Measurements from ENCODE around the gene KCNJ6.

DNA sequence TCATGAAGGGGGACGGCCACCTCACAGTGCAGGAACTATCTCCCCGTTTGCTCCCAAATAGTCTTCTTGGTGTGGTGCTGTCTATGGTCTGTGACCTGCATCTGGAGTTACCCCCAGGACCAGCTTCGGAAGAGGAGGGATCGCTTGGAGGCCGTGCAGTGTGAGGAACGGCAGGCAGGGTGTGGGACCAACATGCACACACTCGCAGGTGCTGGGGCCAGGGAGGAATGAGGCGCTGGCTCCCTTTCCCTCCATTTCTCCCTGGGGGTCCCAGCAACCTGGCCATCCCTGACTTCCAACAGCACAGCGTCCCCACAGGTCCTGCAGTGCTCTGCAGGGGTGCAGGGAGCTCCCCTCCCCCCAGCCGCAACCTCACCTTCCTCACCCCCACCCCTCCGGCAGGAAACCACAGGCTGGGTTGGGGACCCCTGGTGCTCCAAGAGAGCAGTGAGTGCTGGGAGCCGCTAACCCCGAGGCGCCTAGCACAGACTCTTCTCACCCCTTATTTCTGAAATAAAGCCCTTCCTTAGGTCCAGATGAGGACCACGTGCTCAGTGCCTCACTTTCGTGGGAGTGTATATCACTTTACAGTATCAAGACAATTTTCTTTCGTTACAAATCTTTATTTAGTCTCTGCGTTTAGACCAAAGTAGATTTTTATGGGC, 7.2 kb downstream of the SIM2 start:
- PRO-cap, result no peak

DNA sequence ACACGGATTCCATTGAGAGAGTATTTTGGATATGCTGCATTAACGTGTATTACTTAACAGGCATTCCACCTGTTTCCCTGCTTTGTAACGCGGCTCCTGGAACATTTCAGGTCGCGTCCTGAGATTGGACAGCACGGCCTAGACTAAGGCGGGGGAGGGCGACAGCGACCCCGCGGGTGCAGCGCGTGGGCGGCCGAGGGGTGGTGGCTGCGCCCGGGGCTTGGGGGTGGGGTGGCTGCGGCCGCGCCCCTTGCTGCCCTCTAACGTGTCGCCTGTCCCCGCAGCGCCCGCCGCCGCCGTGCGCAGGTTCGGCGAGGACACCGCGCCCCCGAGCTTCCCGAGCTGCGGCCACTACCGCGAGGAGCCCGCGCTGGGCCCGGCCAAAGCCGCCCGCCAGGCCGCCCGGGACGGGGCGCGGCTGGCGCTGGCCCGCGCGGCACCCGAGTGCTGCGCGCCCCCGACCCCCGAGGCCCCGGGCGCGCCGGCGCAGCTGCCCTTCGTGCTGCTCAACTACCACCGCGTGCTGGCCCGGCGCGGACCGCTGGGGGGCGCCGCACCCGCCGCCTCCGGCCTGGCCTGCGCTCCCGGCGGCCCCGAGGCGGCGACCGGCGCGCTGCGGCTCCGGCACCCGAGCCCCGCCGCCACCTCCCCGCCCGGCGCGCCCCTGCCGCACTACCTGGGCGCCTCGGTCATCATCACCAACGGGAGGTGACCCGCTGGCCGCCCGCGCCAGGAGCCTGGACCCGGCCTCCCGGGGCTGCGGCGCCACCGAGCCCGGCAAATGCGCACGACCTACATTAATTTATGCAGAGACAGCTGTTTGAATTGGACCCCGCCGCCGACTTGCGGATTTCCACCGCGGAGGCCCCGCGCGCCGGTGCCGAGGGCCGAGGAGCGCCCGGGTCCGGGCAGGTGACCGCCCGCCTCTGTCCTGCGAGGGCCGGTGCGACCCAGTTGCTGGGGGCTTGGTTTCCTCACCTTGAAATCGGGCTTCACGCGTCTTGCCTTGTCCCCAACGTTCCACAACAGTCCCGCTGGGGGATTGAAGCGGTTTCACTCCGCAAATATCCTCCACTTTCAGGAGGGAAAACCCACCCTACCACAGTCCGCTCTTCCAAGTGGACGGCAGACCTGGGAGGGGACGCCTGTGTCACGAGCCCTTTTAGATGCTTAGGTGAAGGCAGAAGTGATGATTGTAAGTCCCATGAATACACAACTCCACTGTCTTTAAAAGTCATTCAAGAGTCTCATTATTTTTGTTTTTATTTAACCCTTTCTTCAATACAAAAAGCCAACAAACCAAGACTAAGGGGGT, 48.9 kb downstream of the SIM2 start:
- PRO-cap, result no peak

DNA sequence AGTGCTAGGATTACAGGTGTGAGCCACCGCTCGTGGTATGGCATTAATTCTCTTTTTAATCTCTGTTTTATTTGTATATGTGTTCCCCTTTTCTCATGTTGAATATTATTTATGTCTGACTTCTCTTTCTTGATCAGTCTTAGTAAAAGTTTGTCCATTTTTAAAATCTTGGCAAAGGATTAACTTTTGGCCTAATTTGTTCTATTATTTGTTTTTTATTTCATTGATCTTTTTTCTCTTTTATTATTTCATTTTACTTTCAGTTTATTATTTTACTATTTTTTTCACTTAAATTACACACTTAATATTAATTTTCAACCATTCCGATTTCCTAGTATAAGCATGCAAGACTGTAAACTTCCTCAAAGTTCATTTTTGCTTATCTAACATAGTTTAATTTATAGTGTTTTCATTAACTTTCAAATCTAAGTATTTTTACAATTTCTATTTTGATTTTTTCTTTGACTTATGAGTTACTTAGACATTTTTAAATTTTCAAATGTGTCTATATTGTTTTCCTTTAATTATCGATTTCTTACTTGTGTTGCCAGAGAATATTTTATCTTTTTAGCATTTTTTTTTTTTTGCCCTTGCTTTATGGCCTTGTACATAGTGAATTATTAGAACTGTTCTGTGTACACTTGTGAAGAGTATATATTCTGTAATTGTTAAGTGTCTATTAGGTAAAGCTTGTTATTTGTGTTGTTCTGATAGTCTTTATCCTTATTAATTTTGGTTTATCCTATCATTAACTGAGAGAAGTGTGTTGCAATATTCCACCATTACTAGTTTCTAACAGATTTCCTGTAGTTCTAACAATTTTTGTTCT, 7.0 kb downstream of the TTC3 start:
- PRO-cap, result no peak

GRCh38 chr21:37106483-37107539, 33.8 kb downstream of the TTC3 start:
- PRO-cap, result no peak

DNA sequence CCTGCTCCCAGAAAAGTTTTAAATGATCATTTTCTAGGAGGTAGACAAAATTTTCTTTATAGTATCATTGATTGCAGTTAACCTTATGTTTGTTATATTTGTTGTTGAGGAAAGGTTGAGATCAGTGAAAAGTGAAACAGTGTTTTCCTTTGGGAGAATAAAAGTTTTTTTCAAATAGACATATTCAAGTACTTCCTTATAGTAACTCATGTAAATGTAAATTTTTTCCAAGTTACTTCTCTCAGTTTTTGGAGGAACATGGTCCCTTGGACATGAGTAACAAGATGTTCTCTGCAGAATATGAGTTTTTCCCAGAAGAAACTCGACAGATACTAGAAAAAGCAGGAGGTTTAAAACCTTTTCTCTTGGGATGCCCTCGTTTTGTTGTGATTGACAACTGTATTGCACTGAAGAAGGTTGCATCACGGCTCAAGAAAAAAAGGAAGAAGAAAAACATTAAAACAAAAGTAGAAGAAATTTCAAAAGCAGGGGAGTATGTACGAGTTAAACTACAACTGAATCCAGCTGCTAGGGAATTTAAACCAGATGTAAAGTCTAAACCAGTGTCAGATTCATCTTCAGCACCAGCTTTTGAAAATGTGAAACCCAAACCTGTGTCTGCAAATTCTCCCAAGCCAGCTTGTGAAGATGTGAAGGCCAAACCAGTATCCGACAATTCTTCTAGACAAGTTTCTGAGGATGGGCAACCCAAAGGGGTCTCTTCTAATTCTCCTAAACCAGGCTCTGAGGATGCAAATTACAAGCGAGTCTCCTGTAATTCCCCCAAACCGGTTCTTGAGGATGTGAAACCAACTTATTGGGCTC, 92.5 kb downstream of the TTC3 start:
- PRO-cap, result no peak

DNA sequence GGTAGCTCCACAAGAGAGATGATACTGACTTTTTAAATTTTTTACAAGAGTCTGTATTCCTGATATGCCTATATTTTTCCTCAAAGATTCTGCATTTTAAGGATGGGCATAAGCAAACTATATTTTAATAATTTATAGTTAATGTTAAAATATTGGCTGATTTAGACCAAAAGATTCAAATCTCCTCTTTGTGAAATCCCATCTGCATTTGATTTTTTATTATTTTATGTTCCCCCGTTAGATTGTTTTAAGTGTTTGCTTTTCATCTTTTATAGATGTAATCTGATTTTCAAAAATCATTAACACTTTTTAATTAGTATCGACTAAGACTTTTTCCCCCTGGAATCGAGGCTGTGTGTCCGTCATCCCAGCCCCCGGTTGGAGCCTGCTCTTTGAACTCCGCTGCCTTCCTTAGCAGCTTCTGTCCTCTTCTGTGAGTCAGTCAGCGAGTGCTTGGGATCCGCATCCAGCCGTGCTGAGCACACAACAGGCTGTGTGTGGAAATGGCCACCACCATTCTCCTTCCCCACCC, 65.1 kb downstream of the VPS26C start:
- PRO-cap, result no peak

DNA sequence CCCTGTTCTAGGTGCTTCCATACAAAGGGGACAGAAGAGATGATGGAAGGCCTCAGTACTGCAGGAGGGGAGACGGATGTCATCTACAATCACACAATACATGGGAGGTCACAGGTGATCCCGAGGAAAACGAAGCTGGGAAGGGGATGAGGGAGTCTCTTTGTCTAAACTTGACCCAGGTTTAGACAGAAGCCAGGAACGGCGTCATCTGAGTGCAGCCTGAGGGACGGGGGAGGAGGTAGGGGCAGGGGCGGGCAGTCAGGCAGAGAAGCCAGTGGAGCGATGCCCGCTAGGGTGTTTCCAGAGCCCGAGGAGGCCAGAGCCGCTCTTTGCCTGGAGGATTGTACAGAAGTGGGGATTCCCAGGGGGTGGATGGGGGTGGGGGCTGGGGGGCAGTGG, 58.5 kb downstream of the VPS26C start:
- PRO-cap, result no peak

DNA sequence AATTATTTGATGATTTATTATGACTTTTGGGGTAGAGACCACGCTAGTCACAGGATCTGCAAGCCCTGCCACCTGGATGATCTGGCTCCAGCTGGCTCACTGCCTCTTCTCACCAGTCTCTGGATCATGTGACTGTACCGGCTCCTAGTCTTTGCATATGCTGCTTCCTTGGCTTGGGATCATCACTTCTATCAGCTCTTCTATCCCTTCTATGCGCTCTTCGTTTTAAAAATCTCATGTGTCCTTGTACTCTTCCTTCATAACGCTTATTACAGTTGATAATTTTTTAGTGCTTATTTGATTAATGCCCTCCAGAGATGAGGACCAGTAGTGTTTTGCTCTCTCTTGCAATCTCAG, 14.2 kb downstream of the DYRK1A start:
- PRO-cap, result no peak

DNA sequence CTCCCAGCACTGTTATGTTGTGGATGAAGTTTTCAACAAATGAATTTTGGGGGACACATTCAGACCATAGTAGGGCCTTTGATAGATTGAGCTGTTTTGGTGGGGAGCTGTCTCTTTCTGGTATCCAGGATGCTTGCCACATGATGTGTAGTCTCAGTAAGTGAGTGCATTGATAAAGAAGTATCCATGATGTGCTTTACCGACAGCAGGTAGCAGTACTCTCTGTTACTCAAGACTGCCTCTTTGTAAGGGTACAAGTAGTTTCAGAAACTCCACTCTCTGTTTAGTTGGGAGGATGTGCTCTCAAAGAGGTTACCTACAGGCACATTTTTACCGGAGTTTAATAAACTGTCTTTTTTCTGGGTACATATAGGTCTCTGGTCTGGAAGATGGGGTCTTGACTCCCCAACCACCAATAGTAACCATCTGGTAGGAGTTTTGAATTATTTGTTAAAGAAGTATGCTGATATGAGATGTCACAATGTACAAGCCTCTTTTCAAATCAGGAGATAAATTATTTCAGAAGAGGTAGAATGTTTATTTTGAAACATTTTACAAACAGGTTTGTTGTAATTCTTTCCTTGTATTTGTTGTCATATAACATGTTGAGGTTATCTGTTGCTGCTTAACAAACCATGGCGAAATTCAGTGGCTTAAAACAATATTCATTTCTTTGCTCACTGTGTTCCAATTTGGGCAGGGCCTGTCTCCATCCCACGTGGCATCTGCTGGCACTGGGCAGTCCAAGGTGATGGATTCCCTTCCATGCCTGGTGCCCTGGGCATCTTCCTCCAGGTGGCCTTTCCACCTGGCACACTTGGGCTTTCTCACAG, 26.7 kb downstream of the DYRK1A start:
- PRO-cap, result no peak

DNA sequence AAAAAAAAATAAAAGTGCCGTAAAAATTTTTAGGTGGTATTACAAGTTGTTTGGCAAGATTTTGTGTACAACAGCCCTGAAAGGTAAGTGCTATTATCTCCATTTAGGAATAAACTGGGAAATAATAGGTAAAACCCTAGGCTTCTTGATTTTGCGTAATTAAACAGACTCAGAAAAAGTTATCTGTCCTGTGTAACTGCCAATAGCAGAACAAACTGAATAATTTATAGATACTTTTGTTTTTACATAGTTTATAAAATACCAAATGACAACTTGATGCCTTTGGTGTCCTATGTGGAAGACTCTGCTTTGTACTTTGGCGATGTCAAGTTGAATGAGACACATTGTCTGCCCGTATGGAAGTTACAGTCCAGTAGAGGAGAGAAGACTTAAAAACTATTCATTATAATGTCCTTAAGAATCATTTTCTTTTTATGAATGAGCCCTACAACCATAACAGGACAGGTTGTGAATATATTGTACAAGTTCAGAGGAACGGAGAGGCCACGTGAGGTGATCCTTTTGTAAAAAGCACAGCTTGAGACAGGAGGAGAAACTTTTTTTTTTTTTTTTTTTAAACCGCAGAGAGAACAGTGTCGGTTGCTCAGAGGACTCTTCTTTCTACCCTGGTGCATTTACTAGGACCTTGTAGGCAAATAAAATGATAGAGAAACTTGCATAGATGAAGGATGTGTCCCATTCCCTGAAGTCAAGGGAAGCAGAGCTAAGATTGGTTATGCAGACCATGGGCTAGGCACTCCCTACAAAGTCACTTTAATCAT, 32.0 kb downstream of the DYRK1A start:
- PRO-cap, result no peak

GRCh38 chr21:37412069-37413324, 45.9 kb downstream of the DYRK1A start:
- PRO-cap, result no peak

DNA sequence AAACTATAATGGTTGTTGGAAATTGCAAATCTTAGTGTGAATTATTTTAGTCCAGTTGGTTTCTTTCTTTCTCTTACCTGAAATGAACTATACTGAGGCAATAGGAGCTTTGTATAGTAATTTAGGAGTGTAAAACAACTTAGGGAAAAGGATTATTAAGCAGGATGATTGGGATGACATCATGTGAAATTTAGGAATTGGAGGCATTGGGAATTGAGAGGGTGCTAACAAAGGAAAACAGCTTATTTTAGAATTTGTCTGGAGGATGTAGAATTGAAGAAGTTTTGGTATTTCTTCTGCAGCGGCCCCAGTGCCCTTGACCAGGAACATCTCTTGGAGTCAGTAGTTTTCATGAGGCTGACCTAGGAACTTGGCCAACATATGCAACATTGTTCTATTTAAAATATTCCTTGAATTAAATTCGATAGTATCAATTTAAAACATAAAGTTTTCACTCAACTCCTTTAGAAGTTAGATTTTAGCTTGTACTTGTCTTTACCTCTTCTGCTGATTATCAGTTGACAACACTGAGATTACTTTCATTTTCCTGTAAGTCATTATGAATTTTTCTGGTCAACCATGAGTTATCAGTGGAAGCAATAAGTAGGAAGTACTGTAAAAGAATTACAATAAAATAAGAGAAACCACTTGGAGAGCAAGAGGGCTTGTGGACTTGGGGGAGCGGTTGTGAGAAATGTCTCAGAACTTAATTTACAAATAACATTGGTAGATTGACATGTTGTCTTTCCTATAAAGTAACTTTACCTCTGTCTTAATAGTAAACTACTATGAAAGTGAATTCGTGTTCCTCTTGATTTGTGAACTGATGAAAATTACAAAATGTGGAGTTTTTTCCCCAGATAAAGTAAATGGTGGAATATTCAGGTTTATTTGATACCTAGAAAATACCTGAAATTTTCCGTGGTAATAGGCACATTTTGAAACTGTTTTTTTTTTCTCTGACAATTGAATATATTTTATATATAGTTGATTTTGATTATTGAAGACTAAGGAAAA, 52.9 kb downstream of the DYRK1A start:
- PRO-cap, result no peak

DNA sequence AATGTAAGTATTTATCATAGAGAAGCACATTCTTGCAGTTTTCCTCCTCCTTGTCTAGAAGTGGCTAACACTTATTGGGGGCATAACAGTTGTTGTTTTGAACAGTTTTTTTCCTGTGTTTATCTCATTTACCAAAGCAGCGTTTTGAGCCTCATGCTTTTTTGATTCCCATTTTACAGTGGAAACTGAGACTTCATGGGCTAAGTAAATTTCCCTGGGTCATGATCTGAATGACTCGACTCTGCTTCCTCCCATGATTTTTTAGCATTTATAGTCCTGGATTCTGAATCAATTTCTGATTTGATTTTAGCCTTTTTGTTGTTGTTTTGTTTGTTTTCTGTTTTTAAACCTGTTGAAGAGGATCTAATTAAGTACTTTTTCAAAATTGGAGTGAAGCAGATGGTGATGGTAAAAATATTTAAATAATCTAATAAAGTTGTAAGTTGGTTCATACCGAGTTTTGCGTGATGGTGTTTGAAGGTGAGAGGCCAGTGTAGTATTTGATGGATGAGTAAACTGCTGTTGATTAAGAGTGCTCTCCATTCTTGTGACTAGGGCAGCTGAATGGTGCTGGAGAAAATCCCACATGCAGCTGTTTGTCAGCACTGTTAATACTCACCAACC, 139.9 kb downstream of the DYRK1A start:
- PRO-cap, result no peak

DNA sequence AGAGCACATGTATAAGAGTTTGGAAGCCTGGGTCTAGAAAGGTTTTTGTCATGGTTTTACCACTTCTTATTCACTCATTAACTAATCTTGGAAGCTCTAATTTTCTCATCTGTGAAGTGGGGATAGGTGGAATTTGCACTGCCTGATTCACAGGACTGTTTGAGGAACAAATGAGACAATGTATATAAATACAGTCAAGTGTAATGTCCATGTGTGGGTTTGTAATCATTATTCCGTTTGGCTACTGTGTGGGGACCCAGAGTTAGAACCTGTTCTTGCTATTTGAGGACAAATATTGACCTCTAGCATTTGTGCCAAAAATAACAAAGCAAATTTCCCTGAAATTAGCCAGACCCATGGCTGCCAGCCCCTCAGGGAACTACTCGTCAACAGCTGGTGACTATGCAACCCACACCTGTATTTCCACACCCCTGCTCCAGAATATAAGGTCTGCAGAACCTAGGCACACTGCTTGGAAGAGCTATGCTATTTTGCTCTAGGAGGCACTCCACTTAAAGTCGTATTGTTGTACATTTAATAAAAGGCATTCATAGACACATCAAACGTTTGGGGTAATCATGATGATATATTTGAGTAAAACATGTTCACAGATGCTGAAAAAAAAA, 70.7 kb downstream of the KCNJ6 start:
- PRO-cap, result no peak

DNA sequence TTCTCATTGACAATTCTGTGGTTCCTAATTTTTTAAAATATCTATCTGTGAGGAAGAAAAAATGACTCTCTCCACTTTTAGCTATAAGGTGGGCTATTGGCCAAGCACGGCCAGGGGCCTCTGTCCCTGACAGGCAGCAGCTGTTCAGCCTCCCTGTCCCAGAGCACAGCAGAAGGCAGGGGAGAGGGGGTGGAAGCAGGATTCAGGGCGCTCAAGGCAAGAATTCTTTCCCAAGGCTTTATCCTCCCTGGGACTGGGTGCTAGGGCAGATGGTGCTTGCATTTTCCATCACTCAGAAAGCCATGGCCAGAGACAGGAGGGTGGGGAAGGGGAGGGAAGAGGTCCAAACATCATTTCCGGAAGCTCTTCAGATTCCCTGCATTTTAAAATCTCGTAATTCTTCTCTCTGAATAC, 60.4 kb downstream of the KCNJ6 start:
- PRO-cap, result no peak

DNA sequence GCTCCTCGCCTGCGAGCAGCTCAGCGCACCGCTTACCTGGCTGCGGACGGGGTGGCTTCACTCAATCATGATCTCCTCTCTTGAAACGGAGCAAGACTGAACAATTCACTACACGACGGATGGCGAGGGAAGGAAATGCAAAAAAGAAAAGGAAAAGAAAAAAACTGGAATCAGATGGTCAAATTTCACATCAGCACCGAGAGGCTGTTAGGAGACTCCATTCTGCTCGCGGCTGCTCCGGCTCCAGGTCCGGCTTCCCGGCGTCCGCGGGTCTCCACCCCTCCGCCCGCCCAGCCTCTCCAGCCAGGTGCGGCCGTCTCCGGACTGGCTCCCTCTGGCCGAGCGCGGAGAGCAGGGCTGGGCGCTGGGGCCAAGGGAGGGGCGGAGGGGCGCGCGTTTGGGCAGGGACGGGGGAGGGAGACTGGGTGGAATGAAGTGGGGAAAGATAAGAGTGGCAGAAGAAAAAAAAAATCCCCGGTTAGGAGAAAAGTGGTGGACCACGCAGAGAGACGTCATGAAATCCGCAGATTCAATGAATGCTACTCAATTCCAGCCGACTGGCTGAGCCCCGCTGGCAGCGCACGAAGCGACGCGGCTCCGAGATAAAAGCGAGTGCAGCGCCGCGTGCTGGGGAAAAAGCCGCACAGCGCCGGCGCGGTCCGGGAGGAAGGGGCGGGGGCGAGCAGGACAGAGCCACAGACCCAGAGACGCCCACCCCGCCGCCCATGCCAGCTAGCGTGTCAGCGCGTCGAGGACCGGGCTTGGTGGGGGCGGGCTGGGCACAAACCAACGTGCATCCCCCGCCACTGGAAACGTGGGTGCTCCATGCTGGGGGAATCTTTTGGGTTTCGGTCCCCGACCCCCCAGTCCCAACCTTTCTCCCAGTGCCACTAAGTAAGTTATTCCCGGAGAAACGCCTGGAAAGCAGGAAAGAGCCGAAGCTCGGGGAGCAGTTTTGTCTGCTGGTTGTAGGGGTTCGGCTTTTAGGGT, at the start of gene KCNJ6:
TSS of gene KCNJ6 (minus strand) at position 610 of the 990 bp plus-strand sequence.
- PRO-cap, result no peak

GRCh38 chr21:38219252-38219455, 37.6 kb upstream of the KCNJ15 start:
- PRO-cap, result no peak

DNA sequence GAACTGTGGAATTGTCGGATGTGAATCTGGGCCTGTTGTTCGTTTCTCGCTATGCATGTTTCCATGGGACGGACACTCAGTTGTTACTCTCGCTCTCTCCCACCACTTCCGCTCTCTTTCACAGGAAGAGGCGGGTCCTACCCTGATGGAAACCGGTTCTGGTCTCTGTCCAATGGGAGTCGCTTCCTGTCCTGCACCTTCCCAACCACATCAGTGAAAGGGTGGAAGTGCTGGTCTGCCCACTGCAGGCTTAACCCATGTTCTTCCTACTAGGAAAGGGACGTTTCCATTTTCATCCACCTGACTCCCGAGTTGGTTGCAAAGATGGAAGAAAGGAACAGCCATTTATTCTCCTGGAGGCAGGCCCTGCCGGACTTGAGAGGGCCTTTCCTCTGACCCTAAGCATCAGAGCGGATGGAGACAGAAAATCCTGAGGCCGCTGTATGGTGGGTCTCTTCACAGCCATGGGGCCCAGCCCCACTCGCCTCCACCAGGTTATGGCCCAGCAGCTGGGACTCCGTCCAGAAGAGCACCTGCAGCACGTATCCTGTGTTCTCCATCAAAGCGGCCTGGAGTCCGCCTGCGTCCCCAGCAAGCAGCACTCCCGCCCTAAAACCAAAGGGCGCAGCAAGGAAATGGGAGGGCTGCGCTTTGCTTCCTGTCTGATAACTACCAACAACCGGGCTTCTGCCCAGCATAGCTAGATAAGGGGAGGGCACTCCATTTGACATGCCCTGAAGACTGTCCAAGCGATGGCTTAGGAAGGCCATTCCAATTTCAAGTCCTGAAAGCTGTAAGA, 119.7 kb downstream of the KCNJ15 start:
- PRO-cap, result no peak

- PRO-cap, result no peak
Measured at GRCh38 chr21:38448573-38448914, 49.7 kb downstream of the ERG start.

DNA sequence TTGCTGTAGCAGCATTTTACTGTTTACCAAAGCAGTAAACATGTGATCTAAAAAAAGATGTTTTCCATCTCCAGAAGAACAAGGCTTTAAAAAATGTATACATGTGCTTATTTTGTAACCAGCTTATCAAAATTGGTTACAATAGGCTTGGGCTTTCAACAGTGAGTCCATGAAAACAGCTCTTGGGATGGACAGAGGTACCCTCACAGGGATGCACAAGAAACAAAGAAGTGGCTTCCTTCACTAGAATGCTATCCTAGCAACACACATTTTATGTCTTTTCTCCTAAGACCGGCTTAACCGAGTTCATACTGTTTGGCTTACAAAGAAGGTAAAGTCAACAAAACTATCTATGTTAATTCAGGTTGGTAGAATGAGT, 9.1 kb downstream of the ERG start:
- PRO-cap, result no peak